ENCODE data around the genes OR52N5, OR52L1, MRPL17, OLFML1 and PPFIBP2.

DNA sequence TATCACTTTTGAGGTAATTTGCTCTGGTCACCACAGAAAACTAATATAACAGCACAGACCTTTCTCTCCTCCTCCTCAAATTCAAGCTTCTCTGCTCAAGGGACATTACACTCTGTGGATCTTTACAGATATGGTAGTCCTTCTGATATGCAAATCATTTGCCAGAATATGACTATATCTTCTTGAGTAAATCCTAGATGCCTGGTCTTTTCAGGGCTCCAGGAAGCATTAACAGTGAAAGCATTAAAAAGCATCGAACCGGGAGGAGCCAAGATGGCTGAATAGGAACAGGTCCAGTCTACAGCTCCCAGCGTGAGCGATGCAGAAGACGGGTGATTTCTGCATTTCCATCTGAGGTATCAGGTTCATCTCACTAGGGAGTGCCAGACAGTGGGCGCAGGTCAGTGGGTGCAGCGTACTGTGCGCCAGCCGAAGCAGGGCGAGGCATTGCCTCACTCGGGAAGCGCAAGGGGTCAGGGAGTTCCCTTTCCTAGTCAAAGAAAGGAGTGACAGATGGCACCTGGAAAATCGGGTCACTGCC lies 9.8 kb upstream of the OR51Q1 start:
- PRO-cap, 2 experiments, result no peak in any of the 2 experiments

DNA sequence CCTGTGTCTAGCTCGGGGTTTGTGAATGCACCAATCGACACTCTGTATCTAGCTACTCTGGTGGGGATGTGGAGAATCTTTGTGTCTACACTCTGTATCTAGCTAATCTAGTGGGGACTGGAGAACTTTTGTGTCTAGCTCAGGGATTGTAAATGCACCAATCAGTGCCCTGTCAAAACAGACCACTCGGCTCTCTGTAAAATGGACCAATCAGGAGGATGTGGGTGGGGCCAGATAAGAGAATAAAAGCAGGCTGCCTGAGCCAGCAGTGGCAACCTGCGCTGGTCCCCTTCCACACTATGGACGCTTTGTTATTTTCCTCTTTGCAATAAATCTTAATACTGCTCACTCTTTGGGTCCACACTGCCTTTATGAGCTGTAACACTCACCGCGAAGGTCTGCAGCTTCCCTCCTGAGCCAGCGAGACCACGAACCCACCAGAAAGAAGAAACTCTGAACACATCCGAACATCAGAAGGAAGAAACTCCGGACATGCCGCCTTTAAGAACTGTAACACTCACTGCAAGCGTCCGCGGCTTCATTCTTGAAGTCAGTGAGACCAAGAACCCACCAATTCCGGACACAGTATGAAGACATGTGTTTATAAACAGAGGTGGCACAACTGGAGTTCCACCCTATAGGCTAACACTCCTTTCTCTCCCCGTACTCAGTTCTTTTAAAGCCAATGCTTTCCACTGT lies 1.1 kb downstream of the TRIM5 start:
- PRO-cap, 2 experiments, result peak in 2 of 2 experiments; most common plus-strand start position 274 of the sequence (in 2)

GRCh38 chr11:5783198-5783588 lies at the start of gene OR52N5:
TSS of gene OR52N5 (minus strand) at chr11:5783355.
- PRO-cap, 2 experiments, result no peak in any of the 2 experiments

GRCh38 chr11:5889327-5889526 lies 3.8 kb upstream of the OR52E5 start:
- PRO-cap, 2 experiments, result no peak in any of the 2 experiments

- PRO-cap, 2 experiments, result no peak in any of the 2 experiments
These were observed at the start of gene OR52L1 for GRCh38 chr11:5986859-5987362. TSS of gene OR52L1 (minus strand) at chr11:5986985.

DNA sequence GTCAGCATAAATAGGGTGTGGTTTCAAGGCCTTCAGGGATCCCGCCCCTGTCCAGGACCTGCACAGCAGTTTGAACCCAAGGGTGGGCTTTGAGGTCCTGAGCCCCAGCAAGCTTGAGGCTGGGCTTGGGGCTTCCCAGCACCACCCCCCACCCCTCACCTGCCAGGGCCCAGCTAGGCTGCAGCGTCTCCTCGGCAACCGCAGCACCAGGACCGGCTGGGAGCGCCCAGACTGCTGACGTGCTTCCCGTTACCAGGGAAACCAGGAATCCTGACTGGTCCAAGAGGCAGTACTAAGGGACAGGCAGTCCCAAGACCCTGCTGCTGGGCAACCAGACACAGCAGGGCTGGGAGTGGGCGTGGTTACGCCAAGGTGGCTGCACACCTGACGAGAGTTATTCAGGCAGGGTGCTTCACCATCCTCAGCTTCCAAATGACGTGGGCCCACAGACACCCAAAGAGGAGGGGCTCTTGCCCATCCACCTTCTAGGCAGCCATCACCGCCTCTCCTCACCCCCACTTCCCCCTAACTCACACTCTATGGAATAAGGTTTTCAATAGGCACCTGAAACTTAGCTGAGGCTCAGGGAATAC lies 13.6 kb downstream of the APBB1 start:
- PRO-cap, 2 experiments, result no peak in any of the 2 experiments

DNA sequence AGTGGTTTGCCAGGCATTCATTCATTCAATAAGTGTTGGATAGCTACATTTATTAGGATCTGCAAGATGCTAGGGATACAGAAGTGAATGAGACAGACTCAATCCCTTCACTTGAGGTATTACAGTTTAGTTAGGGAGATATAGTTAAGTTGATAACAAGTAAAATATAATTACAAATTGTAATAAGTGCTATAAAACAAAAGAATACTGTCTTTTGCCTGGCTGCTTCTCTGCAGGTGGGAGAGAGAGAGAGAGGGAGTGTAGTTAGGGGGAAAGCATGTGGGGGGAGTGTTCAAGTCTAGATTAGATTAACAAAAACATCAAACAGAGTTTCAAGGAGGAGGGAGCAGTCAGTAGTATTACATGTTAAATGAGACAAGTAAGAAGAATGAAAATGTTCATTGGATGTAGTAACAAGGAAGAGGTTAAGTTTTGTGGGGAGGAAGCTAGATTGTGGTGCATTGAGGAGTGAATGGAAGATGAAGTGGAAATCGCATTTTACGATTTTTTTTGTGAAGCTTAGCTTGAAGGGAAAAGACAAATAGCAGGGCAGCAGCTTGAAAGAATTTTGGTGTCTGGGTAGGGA lies 3.7 kb downstream of the DNHD1 start:
- PRO-cap, 2 experiments, result no peak in any of the 2 experiments

GRCh38 chr11:6617389-6617970 lies 1.7 kb downstream of the TPP1 start:
- PRO-cap, 2 experiments, result peak in 2 of 2 experiments; most common plus-strand start chr11:6617647 (in 2); most common minus-strand start chr11:6617511 (in 2)

- PRO-cap, 2 experiments, result no peak in any of the 2 experiments
These were observed 17.7 kb downstream of the DCHS1 start for GRCh38 chr11:6637822-6638386.

- PRO-cap, 2 experiments, result peak in 2 of 2 experiments; most common plus-strand start chr11:6683644 (in 2); most common minus-strand start chr11:6683333 (in 2)
These were observed at the start of gene MRPL17 for GRCh38 chr11:6682561-6683818. TSS of gene MRPL17 (minus strand) at chr11:6683340.

GRCh38 chr11:6693902-6694196 lies 10.7 kb upstream of the MRPL17 start:
- PRO-cap, 2 experiments, result no peak in any of the 2 experiments

- PRO-cap, 2 experiments, result no peak in any of the 2 experiments
These were observed 1.2 kb downstream of the OR6A2 start for GRCh38 chr11:6798288-6798591.

DNA sequence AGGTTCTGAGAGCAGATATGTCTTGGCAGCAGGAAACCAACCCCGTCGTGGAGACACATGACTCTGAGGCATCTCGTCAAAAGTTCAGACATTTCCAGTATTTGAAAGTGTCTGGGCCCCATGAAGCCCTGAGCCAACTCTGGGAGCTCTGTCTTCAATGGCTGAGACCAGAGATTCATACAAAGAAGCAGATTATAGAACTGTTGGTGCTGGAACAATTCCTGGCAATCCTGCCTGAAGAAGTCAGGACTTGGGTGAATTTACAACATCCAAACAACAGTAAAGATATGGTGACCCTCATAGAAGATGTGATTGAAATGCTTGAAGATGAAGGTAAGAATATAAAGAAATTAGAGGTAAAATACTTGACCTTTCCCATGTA lies 6.1 kb downstream of the ZNF215 start:
- PRO-cap, 2 experiments, result no peak in any of the 2 experiments

- PRO-cap, 2 experiments, result no peak in any of the 2 experiments
These were observed at the start of gene OLFML1 for GRCh38 chr11:7485051-7485975. TSS of gene OLFML1 (plus strand) at chr11:7485506.

DNA sequence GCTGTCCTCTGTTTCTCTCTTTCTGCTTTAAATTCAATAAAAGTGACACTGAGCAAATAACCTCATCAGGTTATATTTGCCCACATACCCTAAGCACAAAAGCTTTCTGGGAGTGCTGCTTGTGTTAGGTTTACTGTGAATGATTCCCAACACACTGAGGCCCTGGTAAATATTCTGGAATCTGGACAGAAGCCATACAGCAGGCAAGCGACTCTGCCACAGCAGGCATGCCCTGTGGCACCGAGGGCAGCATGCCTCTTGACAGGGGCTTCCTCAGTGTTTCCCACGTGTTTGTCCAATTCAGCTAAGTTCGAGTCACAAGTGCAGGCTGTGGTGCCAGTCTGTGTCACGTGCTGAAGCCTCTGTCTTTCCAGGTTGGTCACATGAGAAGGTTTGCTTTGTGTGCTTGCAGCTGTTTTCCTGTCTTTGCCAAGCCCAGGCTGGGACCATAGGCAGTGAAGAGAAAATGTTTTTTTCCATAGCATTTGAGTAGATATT lies 2.5 kb upstream of the PPFIBP2 start:
- PRO-cap, 2 experiments, result no peak in any of the 2 experiments

DNA sequence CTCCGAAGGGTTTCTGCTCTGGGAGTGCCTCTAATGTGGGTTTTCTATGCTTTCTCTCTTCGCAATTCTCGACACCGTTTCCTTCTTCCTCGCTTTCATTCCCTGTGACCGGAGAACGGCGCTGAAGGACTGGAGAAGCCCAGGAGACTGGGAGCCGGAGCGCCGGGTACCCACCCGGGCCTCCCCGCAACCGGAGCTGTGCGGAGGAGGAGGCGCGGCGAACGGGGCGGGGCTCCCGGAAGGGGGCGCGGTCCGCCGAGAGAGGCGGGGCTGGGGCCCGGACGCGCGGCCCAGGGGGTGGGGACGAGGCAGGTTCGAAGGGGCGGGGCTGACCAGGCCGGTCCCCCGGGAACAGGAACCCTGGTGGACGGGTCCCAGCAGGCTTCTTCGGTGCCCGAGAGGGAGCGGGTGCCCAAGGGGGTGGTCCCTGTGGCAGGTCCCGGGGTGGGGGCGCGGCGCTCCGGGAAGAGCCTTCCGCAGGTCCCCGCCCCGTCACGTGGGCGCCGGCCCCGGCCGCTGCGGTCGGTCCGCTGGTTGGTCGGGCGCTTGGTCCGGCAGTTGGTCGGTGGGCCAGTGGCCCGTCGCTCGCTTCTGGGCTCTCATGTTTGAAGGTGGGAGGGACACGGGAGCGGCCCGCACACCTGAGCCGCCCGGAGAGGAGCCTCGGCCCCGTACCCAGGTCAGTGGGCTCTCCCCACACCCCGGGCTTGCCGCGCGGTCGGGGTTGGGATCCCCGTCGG lies at the start of gene PPFIBP2:
Gene PPFIBP2, plus strand, starts transcription at position 557 of the 740 bp plus-strand sequence.
- PRO-cap, 2 experiments, result peak in 2 of 2 experiments; most common plus-strand start position 380 of the sequence (in 1); most common minus-strand start position 198 of the sequence (in 2)

DNA sequence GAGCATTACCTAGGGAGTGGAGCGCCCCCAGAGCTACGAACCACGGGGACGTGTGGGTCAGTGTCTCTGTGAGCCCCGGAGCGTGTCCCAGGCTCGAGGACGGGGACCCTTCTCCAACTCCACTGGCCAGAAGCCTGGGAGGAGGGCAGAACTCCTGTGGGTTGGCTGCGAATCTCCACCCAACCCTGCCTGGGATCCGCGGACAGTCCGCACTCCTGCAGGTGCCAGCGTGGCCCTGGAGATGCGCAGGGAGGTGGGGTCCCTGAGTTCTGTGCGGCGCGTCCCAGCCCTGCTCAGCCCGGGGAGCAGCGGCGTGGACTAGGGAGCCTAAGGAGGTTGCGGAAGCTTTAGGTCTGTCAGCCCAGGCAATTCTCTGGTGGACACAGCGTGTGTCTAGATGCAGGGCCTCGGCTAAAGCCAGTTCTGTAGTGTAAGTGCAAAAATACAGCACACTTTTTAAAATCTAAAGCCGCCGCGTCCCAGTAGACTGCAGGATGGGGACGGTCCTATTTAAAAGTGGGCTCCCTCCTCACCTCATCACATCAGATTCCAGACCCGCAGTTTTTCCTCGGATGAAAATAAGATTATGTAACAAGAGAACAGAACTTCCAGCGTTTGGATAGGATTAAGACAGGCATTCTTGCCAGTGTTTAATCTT lies 513 bp downstream of the PPFIBP2 start:
- PRO-cap, 2 experiments, result peak in 2 of 2 experiments; most common plus-strand start position 488 of the sequence (in 2); most common minus-strand start position 320 of the sequence (in 2)

DNA sequence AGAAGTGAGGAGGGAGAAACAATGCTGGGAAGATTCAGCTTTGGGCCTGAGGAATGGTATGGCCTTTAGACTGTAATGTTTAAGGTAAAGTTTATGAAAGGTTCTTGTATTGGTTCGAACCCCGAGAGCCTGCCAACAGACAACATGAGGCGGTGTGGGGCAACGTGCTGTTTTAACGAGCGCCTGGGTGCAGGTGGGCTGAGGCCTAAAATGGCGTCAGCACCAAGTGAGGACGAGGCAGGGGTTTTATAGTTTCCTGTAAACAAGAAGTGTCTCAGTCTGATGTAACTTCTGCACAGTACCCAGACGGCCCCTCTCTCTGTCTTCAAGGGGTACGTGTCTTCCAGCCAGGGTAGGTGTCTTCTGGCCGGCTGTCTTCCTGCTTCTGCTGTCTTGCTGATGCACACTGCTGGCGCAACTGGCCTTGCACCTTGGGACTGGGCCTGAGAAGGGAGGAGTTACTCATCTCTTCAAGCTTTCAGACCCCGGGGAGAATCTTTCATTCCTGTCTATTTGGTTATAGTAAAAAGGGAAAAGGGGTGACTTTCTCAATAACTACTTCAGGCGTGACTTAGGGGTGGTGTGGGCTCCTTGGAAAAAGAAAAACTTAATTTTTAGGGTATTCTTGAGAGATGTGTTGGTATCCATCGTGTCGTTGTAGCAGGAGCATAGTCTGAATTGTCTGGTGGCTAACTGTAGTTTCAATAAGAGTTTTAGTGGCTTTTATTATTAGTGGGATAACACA lies 2.8 kb downstream of the PPFIBP2 start:
- PRO-cap, 2 experiments, result peak in 1 of 2 experiments; most common plus-strand start position 145 of the sequence (in 1)

DNA sequence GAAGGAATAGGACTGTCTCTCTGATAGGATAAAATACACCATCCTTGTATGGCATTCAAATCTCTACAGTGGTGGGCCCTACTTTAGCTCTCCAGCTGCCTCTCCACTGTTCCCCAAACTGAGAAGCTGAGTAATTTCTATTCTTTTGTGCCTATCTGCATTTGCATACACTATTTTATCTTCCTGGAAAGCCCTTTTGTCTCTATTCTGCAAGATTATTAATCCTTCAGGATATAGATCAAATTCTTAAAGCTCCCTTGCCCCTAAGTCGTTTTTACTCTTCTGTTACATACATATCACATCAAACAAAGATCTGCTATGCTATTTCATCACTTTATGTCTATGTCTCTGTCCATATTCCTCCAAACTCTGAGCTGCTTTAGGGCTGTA lies 7.5 kb downstream of the PPFIBP2 start:
- PRO-cap, 2 experiments, result no peak in any of the 2 experiments

- PRO-cap, 2 experiments, result no peak in any of the 2 experiments
These were observed 24.3 kb downstream of the PPFIBP2 start for GRCh38 chr11:7537976-7538568.

Data from monocyte (primary cell).